ENCODE measurements around a stretch of chr5.

DNA sequence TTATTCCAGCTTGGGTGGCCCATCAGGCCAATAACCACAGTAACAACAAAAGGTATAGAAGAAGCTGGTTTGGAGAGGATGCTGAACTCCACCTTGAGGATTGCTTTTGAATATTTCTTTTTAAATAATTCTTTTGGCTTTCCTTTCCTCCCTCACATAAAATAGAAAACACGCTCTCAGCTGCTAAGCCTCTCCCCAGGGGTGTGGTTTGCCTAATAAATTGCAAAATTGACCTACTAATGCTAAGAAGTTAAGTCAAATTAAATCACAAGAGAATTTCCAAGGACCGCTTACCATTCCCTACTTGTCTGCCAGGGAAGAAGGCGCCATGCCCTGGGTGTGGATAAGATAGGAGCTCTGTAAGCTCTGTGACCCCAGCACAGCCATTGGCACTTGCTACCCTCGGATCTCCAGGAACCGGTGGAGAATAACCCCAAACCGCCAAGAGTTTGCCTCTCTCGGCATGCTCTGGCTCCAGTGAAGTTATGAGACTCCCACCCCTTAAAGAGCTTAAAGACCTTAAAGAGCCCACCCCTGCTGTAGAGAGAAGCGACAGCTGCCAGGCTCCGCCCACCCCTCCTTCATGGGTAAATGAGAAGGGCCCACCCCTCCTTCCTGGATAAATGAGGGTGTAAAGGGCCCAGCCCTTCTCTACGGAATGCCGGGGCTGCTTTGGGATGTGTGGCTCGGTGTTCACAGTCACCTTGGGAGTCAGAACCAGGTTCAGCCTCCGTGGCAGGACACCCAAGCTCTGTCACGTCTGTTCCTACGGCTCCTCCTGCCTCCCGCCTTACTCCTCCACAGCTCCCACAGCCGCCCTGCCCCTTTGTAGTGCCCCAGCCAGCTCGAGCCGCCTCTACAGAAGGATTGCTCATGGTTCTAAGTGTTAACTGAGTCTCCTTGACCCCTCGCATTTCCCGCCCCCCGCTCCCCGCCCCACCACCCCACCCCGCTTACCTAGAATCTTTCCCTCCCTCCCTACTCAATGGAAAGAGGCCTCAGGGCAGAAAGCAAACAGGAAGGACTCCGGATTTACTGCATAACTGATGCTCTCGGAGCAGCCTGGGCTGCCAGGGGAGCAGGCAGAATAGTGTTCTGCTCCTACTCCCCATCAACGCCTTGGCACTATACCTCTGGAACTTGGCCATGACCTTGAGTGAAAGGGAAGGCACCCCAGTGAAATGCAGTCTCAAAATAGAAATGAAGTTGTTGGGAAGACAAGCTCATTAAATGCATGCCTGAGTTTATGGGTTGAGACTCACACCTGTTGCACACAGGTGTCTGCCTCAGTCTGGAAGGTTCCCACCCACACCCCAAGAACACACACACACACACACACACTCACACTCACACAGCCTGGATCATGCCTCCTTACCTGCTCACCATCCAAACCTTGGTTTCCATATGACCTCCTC lies 59.3 kb downstream of the NEURL1B start:
- PRO-cap: no peak
- RAMPAGE, long total RNA, 3 experiments: no peak in any of the 3 experiments

GRCh38 chr5:172714607-172715510 lies 56.1 kb downstream of the DUSP1 start:
- PRO-cap: unidirectional peak, plus-strand start at chr5:172715190
- RAMPAGE, long total RNA, 3 experiments: no peak in any of the 3 experiments

GRCh38 chr5:172720091-172720361 lies 51.0 kb downstream of the DUSP1 start:
- PRO-cap: no peak
- RAMPAGE, long total RNA, 3 experiments: no peak in any of the 3 experiments

GRCh38 chr5:172744125-172744572 lies 26.8 kb downstream of the DUSP1 start:
- PRO-cap: no peak
- RAMPAGE, long total RNA, 3 experiments: no peak in any of the 3 experiments

DNA sequence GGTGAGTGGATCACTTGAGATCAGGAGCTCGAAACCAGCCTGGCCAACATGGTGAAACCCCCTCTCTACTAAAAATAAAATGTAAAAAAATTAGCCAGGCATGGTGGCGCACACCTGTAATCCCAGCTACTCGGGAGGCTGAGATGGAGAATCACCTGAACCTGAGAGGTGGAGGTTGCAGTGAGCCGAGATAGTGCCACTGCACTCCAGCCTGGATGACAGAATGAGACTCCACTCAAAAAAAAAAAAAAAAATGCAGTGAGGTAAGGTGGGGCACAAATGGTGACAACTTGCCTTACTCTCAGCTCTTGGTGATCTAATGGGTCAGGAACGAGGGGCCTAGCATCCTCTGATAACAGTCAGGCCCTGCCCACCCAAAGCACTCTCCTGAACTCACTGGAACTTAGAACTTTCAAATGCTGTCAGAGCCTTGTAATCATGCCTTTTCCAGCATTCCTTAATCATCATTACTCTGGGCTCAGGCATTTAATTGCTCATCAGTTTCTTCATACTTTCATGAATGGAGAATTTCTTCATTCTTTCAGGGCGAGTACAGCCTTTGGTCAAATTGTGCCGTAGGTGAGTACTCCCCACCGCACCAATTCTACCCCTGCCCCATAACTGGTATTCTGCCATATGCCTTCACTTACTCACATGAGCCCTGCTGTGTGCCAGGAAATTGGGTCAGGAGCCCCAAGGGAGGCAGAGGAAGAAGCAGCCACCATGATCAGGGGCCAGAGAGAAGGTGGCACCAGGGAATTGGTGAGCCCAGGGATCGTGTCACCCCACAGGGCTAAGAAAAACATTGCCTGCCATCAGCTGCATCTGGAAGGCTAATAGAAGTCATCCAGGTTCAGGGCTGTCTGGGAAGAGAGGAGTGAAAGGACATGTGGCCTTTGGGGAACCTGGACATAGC lies 30.2 kb upstream of the DUSP1 start:
- PRO-cap: unidirectional peak, minus-strand start at position 411 of the sequence
- RAMPAGE, long total RNA, 3 experiments: no peak in any of the 3 experiments

GRCh38 chr5:172816841-172817160 lies 17.2 kb upstream of the ERGIC1 start:
- PRO-cap: no peak
- RAMPAGE, long total RNA, 3 experiments: no peak in any of the 3 experiments

- PRO-cap: no peak
- RAMPAGE, long total RNA, 3 experiments: no peak in any of the 3 experiments
Observed at GRCh38 chr5:172835703-172835975, 1.6 kb downstream of the ERGIC1 start.

DNA sequence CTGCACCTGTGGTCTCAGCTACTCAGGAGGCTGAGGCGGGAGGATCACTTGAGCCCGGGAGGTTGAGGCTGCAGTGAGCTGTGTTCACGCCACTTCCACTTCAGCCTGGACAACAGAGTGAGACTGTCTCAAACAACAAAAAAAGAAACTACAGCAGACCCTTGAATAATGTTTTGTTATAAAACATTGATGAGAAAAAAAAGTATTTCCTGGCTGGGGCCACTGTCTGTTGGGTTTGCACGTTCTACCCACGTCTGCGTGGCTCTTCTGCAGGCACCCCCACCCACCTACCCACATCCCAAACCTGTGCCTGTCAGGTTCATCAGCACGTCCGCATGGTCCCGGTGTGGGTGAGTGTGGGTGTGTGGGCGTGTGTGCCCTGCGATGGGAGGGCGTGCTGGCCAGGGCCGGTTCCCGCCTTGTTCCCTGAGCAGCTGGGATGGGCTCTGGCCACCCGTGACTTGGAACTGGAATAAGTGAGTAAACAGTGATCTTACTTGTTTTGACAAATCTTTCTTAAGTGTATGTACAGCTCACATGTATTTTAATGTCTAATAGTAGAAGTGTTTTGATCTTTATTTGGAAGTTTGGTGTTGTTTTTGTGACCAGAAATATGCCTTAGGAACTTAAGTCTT lies 20.3 kb downstream of the ERGIC1 start:
- PRO-cap: no peak
- RAMPAGE, long total RNA, 3 experiments: no peak in any of the 3 experiments

GRCh38 chr5:172866615-172867296 lies 32.7 kb downstream of the ERGIC1 start:
- PRO-cap: no peak
- RAMPAGE, long total RNA, 3 experiments: no peak in any of the 3 experiments

DNA sequence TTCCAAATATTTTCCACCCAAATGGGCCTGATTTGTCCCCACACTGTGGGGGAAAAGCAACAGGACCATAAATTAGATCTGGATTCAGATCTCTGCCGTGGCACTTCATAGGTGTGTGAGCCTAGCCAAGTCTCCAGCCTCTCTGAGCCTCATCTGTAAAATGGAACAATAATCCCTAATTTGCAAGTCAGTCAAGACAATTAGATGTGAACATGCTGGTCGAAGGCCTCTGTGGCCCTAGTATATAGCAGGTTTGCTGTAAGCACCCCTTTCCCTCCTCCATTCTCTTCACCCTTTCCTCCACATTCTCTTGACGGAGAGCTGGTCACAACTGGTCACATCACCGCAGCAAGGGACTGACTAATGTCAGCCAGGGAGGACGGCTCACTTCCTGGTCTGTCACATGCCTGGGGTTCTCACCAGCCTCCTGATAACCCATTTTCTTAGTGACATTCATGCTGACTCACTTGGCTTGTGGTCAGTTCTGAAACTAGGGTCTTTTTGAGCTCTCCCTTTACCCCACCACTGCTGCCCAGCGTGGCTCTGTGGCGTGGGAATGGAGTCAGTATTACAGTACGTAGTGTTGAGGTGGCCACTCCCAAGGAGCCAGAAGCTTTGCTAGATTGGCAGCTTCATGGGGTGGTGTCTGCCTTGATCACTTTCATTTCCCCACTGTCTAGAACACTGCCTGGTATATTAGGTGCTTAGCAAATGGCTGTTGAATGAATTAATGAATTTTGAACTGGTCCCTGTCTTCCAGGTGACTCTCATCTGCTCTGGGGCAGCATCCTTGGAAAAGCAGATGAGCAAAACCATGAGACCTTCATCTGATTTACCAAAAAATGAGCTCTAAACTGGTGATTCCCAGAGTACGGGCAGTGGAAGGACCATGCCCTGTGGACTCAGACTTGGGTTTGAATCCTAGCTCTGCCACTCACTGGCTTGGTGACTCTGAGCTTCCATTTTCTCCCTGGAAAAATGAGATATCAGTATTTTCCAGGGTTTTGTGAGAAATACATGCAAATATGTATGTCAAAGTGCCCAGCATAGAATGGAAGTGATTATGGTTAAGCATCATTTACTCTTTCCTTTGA lies 47.9 kb downstream of the ERGIC1 start:
- PRO-cap: no peak
- RAMPAGE, long total RNA, 3 experiments: no peak in any of the 3 experiments

DNA sequence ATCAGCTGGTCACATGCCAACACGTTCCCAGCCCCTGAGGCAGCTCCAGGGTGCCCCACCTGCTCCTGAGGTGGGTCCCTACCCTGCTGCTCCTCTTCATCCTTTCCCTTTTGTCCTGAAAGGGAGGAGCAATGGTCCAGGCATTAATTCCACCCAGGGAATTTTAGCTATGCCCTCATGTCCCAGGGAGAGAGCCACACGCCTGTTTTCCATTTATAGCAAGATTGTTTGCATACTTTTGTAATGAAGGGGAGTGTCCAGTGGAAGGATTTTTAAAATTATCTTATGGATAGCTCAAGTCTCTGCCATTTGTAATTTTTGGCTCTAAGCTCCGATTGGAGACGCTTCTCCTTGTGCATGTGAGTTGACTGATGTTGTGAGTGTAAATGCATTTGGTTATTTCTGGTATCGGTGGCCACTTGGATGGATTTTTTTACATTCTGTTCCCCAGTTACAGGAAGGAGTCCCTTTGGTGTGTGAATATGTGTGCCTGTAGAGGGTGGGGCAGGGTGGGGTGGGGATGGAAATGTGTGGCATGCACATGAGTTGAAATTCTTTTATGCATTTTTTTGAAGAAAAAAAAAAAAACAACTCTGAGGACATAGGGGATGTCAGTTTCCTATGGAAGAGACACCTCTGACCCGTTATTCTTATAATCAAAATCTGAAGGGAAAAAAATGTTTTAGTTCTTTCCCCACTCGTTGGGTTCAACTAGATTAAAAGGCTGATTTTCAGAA lies 7.1 kb upstream of the RPL26L1 start:
- PRO-cap: no peak
- RAMPAGE, long total RNA, 3 experiments: no peak in any of the 3 experiments

DNA sequence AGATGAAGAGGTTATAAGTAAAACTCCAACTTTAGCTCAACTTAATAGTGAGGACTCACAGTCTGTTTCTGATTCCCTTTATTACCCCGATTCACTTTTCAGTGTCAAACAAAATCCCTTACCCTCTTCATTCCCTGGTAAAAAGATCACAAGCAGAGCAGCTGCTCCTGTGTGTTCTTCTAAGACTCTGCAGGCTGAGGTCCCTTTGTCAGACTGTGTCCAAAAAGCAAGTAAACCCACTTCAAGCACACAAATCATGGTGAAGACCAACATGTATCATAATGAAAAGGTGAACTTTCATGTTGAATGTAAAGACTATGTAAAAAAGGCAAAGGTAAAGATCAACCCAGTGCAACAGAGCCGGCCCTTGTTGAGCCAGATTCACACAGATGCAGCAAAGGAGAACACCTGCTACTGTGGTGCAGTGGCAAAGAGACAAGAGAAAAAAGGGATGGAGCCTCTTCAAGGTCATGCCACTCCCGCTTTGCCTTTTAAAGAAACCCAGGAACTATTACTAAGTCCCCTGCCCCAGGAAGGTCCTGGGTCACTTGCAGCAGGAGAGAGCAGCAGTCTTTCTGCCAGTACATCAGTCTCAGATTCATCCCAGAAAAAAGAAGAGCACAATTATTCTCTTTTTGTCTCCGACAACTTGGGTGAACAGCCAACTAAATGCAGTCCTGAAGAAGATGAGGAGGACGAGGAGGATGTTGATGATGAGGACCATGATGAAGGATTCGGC lies 34.6 kb downstream of the CREBRF start:
- PRO-cap: no peak
- RAMPAGE, long total RNA, 3 experiments: no peak in any of the 3 experiments

DNA sequence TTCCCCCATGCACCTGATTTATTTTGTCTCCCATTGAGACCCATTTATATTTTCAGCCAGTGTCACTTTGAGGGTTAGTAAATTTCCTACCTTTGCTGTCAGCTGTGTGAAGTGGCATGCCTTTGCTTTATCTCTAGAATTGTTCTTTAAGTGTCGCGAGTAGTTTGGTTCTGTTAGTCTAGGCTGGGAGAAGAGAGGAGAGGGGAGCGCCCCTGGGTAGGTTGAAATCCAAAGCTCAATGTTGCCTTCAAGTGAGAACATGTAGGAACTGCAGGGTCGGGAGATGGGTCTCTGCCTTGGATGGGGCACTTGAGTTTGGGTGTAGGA lies 46.4 kb downstream of the STC2 start:
- PRO-cap: no peak
- RAMPAGE, long total RNA, 3 experiments: no peak in any of the 3 experiments

DNA sequence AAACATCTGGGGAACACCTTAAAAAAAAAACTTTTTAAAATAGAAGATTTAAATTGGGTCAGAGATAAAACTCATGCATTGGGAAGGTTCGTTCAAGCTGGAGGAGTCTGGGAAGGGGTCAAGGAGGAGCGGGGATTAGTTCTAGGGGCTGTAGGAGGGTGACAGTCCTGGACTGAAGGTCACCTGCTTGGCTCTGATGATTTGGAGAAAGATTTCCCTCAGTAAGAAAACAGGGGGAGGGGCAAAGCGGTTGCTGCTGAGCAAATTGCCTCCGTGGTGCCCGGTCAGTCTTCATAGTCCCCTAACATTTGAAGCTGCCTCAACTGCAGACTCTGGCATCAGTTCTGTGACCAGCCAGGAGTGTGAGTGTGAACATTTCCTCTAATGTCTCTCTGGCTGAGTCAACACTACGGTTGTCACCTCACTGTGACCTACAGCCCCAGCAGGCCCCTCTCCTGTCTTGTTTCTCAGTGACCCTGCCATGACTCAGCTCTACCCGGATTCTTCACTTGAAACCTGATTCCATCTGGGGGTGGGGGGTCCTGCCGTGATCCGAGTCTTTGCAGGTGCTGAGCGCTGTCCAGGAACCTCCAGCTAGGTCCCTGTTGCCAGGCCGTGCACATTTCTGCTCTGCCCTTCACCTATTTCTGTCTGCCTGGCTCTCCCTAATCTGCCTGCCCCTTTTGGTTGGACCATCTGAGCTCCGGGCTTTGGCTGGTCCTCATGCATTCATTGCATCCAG lies 24.4 kb downstream of the STC2 start:
- PRO-cap: no peak
- RAMPAGE, long total RNA, 3 experiments: no peak in any of the 3 experiments

GRCh38 chr5:173317975-173318505 lies 10.2 kb downstream of the STC2 start:
- PRO-cap: no peak
- RAMPAGE, long total RNA, 3 experiments: no peak in any of the 3 experiments

DNA sequence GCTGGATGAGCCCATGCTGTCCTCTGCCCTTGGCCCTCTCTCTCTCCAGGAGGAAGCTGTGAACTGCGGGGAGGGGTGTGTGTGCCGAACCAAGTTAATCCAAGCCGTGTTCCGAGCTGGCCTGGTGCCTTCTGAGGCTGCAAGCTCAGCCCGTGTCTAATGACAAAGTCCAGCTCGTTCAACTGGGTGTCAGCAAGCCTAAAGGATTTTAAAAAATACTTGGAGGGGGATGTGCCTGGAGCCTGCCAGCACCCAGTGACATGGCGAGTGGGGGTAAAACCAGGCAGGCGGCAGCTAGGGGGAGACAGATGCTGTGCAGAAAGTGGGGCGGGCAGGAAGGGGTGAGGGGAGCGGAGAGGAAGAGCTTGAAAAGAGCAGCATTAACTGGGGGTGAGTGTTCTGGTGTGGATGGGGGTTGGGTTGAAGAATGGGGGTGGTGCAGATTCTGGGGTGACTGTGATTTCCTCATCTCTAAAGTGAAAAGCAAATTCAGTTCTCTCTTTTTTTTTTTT lies 7.8 kb downstream of the STC2 start:
- PRO-cap: no peak
- RAMPAGE, long total RNA, 3 experiments: no peak in any of the 3 experiments

DNA sequence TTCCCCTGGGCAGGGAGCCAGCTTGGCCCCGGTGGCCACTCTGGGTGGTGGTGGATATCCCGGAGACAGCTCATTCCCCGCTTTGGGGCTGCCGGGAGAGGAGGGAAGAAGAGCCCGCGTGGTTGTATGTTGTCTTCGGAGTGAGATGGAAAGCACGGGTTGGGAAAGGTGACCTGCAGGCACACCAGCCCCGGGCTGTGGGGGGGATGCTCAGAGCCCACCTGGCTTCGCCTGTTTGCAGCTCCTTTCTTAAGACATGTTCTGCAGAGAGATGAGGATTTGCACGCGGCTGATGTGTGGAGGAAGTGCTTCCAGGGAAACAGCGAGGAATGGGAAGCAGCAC lies 84.6 kb upstream of the STC2 start:
- PRO-cap: no peak
- RAMPAGE, long total RNA, 3 experiments: no peak in any of the 3 experiments

- PRO-cap: unidirectional peak, plus-strand start at chr5:173538320
- RAMPAGE, long total RNA, 3 experiments: no peak in any of the 3 experiments
Observed at GRCh38 chr5:173538068-173538616, 78.3 kb downstream of the BOD1 start.

DNA sequence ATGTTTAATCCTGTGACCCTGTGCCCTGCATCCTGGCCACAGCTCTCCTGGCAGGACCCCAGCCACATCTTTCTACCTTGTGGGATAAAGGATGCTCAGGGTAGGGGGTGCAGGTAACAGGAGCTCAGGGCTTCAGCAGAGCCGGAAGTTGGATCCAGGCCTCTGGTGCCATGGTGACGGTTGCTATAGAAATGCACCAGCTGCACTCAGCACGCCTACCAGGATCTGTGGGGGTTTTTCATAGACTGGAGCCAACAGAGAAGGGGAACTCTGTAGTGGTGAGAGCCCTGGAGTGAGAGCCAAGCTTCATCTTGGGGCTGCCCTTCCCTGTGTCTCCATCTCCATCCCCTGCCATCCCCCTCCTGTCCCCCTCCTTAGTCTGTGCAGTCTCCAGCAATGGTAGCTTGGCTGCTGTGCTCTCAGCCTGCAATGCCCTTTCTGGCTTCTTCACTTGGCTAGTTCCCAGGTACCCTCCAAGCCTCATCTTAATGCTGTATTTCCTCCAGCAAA lies 27.5 kb upstream of the BOD1 start:
- PRO-cap: no peak
- RAMPAGE, long total RNA, 3 experiments: no peak in any of the 3 experiments

DNA sequence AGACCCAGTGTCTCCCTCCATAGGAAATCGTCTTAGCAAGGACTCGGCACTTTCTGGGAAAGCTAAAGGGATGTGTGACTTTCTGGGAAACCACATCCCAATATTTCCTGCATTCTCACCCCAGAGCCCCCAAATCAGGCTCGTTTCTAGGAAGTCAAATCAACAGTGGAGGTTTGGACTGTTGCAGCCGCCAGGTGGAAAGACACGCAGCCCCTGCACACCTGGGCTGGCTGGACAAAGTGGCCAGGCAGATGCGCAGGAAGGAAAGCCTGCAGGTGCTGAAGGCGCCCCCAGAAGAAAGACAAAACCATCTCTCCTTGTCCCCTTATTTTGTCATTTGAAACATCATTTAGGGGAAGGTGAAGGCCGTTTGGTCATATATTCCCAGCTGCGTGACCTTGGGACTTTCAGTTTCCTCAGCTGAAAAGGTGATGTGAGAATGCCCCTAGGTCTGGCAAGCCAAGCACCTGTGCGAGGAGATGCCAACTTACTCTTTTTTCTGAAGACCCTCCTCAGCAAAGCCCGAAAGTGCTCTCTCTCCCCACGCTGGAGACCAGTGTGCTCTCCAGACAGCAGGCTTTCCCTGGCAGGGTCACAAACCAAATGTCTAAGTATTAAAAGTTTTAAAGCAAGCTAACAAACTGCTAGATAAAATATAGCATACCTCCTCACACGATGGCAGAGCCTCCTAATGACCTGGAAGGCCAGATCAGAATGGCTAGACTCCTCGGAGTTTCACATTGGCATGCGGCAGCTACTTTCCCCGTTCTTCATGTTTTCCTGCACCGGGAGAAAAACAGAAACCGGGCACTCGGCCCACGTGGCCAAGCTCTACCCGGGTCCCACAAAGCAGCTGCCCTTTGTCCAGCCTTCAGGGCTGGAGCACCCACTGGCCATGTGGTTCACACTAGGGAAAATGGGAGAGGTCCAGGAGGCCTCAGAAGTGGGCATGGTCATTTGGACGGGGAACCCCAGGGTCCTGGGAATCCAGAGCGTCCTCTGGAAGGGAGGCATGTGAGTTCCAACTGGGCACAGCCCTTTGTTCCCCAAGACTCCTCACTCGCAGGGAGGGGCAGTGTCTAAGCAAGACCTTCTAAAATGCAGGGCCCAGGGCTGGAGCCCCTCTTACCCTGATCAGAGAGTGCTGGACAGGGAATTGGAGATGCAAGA lies 97.6 kb upstream of the CPEB4 start:
- PRO-cap: no peak
- RAMPAGE, long total RNA, 3 experiments: no peak in any of the 3 experiments